SK-N-MC (cell line): ENCODE data around the genes CTCFL and PCK1.

DNA sequence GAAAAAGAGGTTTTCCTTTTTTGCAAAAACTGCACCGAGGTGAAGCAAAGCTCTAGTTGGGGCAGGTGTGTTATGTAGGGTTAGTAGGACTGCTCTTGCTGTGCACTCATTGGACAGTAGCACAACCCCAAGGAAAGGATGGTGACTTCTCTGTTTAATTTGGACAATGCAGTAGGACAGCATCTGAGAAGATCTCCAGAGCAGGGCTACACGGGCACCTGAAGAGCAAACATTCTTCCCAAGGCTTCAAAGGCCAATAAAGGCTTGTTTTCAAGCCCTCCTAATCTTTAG lies 384.2 kb downstream of the DOK5 start:
- RRBS: no CpG with 5 or more reads among the region's 2 CpGs

- RRBS: no CpG with 5 or more reads among the region's 2 CpGs
These were observed 101.8 kb upstream of the MC3R start for GRCh38 chr20:56146783-56147180.

- RRBS: no CpG with 5 or more reads among the region's 7 CpGs
These were observed 18.2 kb upstream of the RTF2 start for GRCh38 chr20:56450256-56450614.

DNA sequence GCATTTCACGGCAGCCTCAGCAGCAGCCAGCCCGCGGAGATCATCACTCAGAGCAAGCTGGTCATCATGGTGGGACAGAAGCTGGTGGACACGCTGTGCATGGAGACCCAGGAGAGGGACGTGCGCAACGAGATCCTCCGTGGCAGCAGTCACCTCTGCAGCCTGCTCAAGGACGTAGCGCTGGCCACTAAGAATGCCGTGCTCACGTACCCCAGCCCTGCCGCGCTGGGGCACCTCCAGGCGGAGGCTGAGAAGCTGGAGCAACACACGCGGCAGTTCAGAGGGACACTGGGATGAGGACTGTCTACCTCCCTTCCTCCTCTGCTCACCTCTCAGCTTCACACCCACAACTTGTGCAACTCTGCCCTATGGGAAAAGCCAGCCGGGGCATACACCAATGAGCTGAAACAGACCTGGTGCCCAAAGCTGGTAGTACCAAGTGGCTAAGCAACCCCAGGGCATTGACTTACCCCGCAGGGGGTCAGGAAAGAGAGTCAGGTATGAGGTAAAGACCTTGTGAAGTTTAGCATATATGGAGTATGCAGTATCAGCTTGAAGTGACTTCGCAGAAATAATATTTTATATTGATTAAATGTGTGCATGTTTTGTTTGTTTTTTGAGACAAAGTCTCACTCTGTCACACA lies 9.9 kb upstream of the RTF2 start:
- RRBS: no CpG with 5 or more reads among the region's 20 CpGs

- RRBS: no CpG with 5 or more reads among the region's 12 CpGs
These were observed 8.4 kb downstream of the RTF2 start for GRCh38 chr20:56476812-56477260.

DNA sequence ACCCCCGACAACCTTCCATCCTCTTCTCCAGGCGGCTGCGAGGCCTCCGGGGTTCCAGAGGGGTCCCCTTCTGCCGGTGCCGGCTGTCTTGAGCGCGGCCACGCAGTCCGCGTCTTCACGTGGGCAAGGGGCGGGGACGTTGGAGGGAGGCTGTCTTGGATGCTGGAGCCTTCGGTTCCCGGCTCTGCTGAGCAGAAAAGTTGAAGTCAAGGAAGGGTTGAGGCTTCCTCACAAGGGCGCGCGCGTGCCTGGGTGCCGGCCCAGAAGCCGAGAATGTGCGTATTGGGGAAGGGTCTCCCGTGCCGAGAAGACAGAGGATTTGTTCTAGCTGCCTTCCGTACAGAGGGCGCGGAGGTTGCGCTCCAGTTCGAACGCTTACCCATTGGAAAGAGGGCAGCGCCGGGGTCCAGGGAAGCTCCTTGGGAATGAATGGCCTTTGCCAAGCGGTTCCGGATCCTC lies 2.3 kb upstream of the TFAP2C start:
- RRBS: 5% methylated on average over 15 of the region's 35 CpGs

- RRBS: under 1% methylated on average over 2 of the region's 17 CpGs
These were observed 1.7 kb upstream of the TFAP2C start for GRCh38 chr20:56627391-56627776.

DNA sequence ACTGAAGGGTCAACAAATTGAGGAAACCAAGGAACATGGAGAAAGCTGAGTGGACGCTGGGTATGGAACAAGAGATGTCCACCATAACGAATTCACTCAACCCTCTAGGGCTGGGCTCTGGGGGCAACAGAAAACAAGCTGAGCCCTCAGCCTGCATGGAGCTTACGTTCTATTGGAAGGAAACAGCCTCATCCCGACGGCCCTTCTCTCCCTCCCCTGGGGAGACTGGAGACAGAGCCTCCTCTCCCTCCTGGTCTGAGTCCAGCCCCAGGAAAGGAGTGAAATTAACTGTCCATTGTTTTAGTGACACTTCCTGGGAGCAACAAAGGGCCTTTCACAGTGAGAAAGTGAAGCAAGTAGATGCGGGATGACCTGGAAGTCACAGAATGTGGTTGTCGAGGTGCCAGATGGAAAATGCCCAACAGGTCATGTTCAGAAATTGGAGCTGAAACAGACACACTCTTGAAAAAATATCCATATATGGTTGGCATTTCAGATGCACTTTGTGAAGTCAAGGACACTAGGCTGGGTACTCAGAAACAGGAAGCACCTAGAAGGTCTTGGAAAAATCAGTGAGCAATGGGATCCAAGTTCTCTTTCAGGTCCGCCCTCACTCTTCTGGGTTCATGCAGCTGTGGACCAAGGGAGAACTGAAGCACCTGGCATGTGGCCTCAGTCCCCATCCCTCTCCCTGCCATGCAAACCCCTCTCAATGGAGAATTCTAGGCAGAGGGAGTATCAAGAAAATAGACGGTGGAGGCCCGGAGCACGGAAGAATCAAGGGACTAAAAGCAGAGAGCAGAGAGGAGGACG lies 77.9 kb downstream of the TFAP2C start:
- RRBS: 6% methylated on average over 2 of the region's 12 CpGs

- RRBS: no CpG with 5 or more reads among the region's 18 CpGs
These were observed 179.6 kb downstream of the TFAP2C start for GRCh38 chr20:56808440-56809419.

DNA sequence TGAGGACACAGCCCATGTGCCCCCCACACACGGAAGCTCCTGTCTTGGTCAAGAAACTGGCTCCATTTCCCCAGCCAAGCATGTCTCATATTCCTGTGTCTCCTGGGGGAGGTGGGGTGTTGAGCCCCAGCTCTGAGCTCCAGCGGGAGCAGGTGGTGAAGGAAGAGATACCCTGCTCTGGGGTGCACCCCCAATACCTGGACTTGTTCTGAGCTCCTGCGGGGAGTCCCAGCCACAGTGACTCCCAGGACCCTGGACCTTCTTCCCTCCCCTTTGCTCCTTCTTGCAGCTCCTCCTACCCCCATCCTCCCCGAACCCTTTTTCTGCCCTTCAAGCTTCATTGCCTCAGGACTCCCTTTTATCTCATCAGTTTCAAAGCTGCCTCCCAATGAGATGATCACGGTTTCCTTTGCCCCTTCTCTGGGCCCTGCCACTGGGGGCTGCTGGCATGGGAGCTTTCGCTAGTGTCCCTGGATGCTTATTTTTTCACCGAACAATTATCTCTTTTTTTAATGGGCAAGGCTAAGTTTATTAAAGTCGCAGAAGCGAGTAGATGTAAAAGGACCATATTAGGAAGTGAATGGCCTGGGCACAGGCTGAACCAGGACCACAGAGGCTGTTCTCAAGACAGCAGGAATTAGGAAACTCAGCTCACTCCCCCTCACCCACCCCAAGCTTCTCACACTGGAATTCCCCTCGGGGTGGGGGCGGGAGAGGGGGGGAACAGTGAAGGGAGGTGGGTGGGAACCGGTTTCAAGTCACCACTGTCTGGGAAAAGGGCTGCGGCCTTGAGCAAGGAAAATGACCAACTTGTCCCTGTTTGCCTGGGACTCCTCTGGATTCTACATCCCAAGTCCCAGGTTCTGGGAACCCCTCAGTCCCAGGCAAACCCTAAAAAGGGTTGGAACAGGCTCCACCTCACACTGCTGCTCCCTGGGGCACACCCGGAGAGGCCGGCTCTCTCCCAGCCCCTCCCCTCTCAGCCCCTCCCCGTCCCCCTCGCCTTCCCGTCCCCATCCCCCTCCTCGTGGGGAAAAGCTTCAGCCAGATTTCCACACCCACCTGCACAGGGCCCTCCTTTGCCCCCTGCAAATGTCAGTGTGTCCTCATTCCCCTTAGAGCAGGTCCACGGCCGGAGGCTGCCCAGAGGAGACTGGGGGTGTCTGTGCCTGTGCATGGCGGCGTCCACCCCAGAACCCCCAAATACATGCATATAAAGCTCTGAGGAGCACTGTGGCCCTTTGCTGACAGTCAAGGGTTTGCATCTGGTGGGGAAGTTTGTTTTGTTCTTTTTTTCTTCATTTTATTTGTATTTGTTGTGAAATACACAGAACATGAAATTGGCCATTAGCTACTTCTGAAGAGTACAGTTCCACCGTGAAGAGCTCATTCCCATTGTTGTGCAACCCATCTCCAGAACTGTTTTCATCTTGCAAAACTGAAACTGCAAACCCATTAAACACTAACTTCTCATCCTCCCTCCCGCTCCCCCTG lies 230.7 kb downstream of the TFAP2C start:
- RRBS: no CpG with 5 or more reads among the region's 25 CpGs

- RRBS: 36% methylated on average over 3 of the region's 20 CpGs
These were observed 22.5 kb downstream of the BMP7 start for GRCh38 chr20:57243691-57244563.

DNA sequence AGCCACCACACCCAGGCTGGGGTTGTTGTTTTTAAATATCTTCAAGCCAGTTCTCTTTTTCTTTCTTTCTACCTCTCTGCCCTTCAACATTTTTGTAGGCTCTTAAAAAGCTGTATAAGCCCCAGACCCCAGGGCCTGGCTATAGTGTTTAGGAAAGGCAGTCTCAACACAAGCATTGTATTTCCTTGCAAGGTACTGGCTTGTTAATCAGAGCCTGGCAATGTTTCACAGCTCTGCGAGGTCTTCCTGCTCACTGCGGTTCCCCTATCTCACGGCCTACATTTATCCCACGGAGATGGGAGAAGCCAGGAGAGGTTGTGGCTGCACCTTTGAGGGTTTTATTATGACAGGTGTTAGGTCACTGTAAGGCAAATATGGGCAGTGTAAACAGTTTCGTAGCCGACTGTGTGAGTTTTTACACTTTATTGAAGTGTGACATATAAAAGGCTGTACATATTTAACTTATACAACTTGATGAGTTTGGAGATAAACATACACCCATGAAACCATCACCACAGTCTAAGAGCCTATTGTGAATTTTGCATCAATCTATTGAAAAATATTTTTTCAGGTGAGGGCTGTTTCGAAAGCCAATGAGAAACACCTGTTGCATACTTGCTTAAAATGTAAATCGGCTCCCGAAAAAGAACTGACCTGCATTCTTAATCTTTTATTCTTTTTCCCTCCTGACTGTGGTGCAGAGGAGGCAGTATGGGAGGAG lies 7.7 kb upstream of the RBM38 start:
- RRBS: no CpG with 5 or more reads among the region's 9 CpGs

- RRBS: 47% methylated on average over 2 of the region's 8 CpGs
These were observed 48.2 kb downstream of the RBM38 start for GRCh38 chr20:57439360-57439837.

- RRBS: no CpG with 5 or more reads among the region's 8 CpGs
These were observed 50.4 kb downstream of the RBM38 start for GRCh38 chr20:57441595-57441942.

GRCh38 chr20:57473069-57473692 lies 51.8 kb downstream of the CTCFL start:
- RRBS: 100% methylated on average over 1 of the region's 14 CpGs

DNA sequence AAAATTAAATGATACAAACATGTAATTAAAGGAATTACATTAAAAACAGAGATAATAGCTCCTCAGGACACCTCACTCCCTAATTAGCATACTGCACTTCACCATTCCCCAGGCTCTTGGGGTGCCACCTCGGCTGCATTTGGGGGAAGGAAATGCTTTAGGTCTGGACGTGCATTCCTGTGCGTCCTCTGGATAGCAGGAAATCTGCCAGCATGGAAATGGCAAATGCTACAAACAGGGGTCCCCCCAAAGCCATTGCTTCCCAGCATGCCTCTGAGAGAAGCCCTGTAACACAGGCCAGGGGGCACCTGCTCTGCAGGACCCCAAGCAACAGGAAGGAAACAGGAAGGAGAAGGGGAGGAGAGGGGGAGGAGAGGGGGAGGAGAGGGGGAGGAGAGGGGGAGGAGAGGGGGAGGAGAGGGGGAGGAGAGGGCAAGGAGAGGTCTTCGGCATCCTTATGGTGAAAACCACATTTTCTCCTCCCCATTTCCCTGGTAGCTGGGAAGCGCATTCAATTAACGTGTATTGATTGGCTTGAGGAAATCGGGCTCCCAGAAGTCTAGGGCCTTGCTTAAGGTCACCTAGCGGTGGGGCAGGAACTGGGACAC lies 43.1 kb downstream of the CTCFL start:
- RRBS: no CpG with 5 or more reads among the region's 8 CpGs

- RRBS: 59% methylated on average over 11 of the region's 43 CpGs
These were observed at the start of gene CTCFL for GRCh38 chr20:57524670-57525349. Gene CTCFL (minus strand): TSS chr20:57525140.

DNA sequence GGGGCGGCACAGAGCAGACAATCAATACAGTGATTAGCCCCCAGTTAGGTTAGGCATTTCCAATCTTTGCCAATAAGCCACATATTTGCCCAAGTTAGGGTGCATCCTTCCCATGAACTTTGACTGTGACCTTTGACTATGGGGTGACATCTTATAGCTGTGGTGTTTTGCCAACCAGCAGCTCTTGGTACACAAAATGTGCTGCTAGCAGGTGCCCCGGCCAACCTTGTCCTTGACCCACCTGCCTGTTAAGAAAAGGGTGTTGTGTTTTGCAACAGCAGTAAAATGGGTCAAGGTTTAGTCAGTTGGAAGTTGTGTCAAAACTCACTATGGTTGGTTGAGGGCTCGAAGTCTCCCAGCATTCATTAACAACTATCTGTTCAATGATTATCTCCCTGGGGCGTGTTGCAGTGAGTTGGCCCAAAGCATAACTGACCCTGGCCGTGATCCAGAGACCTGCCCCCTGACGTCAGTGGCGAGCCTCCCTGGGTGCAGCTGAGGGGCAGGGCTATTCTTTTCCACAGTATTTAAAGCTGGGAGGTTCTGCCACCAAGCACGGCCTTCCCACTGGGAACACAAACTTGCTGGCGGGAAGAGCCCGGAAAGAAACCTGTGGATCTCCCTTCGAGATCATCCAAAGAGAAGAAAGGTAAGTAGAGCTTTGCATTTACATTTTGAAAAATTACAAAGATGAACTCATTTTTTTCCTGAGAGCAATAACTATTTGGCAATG lies at the start of gene PCK1:
TSS of gene PCK1 (plus strand) at position 556 of the 733 bp plus-strand sequence.
- RRBS: no CpG with 5 or more reads among the region's 11 CpGs

DNA sequence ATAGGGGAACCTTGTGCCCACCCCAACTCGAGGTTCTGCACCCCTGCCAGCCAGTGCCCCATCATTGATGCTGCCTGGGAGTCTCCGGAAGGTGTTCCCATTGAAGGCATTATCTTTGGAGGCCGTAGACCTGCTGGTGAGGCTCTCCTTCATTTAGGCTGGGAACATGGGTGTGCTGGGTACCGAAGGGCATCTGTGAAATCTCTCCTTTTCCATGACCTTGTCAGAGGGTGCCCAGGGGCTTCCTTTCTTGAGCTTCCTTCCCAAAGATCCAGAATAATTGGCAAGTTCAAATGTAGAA lies 3.5 kb downstream of the PCK1 start:
- RRBS: no CpG with 5 or more reads among the region's 4 CpGs

DNA sequence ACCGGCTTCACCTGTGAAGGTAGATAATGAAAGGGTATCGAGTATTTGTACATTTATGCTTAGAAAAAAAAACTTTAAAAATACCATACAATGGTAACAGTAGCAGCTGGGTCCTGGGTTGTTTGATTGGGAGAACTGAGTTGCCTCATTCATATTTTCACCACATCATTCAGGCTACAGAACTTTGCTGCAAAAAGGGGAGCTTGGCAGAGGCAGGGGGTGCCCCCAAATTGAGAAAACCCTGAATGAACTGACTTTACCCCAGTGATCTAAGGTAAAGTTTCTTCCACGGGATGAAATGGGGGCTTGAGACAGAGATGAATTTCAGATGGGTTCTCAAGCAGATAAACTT lies 8.8 kb downstream of the PCK1 start:
- RRBS: no CpG with 5 or more reads among the region's 3 CpGs